ENCODE results near the gene KDM4C.

DNA sequence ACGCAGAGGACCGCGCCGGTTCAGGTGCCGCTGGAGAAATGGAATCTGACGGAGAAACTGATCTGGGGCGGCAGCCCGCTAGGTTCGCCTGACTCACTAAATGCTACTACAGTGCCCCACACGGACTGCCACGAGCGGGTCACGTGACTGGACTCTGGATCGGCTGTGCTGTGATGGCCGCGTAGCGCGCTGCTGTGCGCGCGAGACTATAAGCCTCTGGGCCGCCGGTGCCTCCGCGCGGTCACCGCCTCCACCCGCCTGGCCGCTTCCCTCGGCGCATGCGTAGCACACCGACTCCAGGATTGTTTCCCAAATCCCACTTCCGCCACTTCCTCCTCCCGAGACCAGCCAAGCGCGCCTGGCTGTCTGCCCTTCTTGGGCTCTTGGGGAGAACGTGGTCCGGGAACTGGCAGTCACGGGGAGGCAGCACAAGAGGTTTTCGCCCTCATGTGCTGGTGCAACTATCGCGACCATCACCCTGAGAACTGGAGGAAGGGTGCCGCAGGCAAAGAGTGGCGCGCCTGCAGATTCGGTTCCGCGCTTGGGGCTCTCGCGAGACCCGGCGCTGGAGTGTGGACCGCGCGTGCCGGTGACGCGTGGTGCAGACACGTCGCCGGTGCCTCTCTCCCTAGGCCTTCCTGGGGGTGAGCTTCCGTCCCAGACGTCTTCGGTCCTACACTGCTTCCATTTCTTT is 35.8 kb upstream of the GLDC start:
- RRBS: 0% methylated on average over 4 of the region's 65 CpGs

- RRBS: no CpG with 5 or more reads among the region's 12 CpGs
These were observed 42.2 kb upstream of the KDM4C start for GRCh38 chr9:6715653-6715965.

- RRBS: under 1% methylated on average over 41 of the region's 49 CpGs
These were observed at the start of gene KDM4C for GRCh38 chr9:6757754-6758228. KDM4C (plus strand) TSS chr9:6757973.

DNA sequence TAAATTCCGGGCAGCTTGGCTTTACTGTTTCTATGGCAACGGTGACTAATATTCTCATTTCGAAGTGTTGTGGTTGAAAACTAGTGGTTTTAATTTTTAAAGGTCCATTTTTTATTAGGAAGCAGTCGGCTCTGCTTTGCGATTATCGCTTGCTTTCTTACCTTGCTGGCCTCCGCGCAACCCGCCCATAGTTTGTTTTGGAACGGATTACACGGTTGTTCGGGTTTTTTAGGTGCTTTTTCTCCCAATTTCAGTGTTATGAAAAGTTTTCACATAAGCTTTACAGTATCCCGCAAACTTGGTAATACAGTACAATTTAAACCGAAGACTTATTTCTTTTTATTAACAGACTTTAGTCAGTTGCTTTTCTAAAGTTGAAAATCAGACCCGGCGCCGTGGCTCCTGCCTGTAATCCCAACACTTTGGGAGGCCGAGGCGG is 1.5 kb downstream of the KDM4C start:
- RRBS: 6% methylated on average over 1 of the region's 19 CpGs

DNA sequence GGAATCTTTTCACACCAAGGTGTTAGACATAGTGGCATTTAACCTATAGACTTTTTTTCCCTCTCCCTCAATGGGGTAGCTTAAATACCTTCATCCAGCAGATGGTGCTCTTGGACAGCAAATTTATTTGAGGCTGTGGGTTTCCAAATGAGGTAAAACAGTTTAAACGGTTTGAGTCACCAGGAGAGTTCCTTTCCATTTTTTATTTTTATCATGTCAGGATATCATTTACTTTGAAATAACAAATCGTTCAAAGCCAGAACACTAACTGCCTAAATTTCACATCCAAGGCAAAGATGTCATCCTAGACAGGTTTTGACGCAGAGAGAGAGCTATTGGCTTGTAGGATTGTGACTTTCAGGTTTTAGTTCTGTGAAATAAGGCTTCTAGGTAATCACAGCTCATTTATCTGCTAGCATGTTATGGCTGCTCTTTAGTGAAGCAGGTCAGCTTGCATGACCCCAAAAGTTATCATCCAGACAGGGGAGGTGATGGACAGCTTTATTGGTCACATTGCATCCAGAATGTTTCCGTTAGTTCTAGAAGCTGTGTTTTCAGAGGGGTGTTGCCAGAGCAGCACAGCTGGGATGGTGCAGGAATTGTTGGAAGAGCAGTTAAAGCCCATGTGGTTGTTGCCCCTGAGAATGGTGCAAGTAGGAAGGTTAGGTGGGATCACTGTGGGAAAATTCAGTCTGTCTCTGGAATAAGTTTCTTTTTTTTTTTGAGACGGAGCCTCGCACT is 69.8 kb downstream of the KDM4C start:
- RRBS: no CpG with 5 or more reads among the region's 6 CpGs

- RRBS: no CpG with 5 or more reads among the region's 3 CpGs
These were observed 324.4 kb downstream of the KDM4C start for GRCh38 chr9:7082158-7082528.

GRCh38 chr9:7147168-7147525 is 389.4 kb downstream of the KDM4C start:
- RRBS: no CpG with 5 or more reads among the region's 3 CpGs

GRCh38 chr9:8314978-8315725 is 515.6 kb upstream of the DMAC1 start:
- RRBS: no CpG with 5 or more reads among the region's 7 CpGs

GRCh38 chr9:9611967-9612498 is 1000.8 kb downstream of the PTPRD start:
- RRBS: no CpG with 5 or more reads among the region's 2 CpGs

GRCh38 chr9:10911372-10911779 is 298.6 kb upstream of the PTPRD start:
- RRBS: no CpG with 5 or more reads among the region's 6 CpGs

DNA sequence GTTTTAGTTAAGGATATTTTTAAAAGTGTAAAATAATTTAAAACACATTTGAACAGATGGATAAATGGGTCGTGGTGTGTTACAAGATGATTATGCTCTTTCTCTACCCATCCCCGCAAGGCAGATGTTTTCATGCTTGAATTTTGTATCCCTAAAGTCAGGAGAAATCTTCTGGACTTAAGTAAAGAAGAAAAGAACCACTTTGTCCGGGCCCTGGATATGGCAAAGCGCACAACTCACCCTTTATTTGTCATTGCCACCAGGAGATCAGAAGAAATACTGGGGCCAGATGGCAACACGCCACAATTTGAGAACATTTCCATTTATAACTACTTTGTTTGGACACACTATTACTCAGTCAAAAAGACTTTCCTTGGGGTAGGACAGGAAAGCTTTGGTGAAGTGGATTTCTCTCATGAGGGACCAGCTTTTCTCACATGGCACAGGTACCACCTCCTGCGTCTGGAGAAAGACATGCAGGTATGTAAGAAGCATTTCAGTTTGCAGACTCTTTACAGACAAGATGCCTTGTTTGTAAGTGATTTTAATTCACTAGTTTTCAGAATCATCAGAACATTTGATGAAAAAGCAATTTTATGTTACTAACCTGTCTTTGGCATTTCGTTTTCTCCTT is 2.3 kb downstream of the TYRP1 start:
- RRBS: no CpG with 5 or more reads among the region's 7 CpGs

DNA sequence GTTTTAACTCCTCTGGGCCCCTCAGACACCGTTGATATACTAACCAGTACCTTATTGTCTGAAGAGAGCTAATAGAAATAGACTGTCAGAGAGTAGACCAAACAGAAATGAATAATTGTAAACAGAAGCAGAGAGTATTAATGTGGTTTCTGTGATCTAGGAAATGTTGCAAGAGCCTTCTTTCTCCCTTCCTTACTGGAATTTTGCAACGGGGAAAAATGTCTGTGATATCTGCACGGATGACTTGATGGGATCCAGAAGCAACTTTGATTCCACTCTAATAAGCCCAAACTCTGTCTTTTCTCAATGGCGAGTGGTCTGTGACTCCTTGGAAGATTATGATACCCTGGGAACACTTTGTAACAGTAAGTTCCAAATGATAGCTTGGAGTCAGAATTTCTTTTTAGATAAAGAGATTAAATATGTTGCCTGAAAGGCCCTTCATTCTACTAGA is 5.1 kb downstream of the TYRP1 start:
- RRBS: no CpG with 5 or more reads among the region's 4 CpGs

DNA sequence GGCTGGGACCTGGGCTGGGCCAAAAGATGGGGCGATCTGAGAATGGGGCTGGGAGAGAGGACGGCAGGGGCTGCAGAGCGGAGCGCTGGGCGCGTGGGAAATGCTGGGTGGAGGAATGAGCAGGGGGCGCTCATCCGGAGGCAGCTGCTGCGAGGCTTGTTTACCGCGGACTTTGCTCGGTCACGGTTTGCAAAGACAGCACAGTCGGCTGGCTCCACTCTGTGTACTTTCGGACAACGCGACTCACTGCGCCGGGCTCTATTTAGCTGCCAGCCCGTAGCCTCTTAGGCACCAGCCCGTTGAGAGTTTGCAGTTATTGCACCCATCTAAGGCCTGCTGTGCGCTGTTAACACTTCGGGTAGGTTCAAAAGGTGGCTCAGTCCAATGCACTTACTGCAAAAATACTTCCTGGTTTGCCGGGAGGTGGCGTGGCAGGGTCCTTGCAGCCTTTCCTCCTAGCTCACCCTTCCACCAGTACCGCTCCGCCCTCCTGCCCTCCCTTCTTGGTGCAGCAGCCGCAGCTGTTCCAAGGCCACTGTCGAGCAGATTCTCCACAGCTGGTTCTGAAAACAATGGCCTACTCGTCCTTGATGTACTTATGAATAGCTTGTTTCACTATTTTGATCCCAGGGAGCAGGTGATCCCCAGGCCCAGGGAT is 1.4 kb downstream of the LURAP1L start:
- RRBS: 92% methylated on average over 5 of the region's 30 CpGs

DNA sequence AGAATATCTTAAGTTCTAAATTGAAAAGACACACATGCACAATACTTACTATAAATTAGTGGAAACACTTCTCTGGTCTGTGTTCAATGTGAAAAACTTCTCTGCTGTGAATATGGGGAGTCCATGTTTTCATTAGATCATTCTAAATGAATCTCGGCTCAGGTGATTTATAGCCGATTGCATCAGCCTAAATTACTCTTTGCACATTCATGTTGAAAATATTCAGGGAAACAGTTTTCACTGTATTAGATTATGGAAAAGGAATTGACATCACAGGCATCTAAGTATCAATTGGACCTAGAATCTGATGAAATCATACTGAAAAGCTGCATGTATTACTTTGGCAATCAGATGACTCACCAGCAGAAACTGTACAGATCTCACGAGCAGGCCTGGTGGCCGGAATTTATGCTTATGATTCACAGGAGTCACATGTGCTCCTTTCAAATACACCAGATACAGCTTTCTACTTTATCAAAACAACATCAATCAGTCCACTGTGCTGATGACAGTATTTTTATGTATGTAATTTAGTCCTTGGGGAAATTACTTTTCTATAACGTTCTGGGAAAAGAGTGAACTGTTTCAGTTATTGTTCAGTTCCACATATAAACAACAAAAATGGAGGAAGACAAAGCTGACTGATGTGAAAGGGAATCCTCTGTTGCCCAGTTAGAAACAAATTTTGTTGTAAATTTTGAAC is 39.6 kb downstream of the LURAP1L start:
- RRBS: no CpG with 5 or more reads among the region's 5 CpGs

DNA sequence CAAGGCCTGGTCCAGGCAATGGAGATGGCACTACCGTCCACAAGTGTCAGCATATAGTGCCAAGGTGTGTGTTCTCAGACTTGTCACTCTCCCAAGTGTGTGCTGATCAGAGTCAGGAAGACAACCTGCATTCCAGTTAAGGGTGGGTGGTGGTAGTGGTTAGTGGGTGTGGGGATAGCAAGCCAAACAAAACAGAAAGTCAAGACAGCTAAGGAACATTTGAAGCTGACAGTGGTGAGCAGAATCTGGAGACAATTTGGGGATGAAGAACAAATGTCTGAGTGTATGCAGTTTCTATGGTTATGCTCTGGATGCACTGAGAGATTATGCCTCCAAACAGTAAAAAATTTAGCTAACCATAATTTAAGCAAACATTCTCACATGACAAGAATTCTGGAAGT is 148.6 kb downstream of the LURAP1L start:
- RRBS: no CpG with 5 or more reads among the region's 1 CpG

GRCh38 chr9:13432945-13433392 is 153.5 kb upstream of the MPDZ start:
- RRBS: no CpG with 5 or more reads among the region's 4 CpGs

DNA sequence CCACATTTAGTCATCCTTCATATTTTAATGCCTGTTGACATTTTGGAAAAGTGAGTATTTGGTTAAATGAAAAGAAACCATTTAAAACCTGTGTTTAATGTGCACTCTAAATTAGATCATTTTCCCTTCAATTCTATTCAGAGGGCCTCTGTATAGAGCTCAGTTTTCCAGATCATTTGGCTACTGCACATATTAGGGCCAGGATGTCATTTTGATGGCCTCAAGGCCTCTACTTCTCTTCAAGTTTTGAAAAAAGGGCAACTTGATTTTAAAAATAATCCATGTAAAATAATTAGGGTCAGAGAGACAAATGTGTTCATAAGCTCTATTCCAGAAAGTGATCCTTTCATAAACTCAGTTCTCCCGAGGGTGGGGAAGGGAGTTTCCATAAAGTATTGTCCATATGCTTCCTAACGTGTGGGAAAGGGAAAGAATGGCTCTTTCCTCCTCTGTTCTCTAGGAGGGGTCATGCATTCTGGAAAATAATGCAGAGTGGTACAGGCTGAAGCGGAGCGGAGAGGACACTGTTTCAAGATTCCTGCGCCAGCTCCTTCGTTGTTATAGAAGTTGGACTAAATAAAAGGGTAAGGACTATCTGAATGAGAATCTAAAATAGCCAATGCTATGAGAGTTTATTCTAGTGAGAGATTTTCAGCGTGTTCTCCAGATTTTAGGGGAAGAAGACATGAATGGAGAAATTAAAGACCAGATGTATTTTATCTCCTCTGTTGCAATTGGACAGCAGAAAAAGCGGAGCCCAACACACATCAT is 166.7 kb upstream of the MPDZ start:
- RRBS: no CpG with 5 or more reads among the region's 8 CpGs

GRCh38 chr9:13586608-13587160 is 307.2 kb upstream of the MPDZ start:
- RRBS: no CpG with 5 or more reads among the region's 6 CpGs

GRCh38 chr9:14086195-14086866 is 227.6 kb downstream of the NFIB start:
- RRBS: no CpG with 5 or more reads among the region's 6 CpGs

GRCh38 chr9:14180685-14181369 is 133.1 kb downstream of the NFIB start:
- RRBS: no CpG with 5 or more reads among the region's 5 CpGs

Data from NB4 (cell line).